Measurements from ENCODE around the gene G0S2.

DNA sequence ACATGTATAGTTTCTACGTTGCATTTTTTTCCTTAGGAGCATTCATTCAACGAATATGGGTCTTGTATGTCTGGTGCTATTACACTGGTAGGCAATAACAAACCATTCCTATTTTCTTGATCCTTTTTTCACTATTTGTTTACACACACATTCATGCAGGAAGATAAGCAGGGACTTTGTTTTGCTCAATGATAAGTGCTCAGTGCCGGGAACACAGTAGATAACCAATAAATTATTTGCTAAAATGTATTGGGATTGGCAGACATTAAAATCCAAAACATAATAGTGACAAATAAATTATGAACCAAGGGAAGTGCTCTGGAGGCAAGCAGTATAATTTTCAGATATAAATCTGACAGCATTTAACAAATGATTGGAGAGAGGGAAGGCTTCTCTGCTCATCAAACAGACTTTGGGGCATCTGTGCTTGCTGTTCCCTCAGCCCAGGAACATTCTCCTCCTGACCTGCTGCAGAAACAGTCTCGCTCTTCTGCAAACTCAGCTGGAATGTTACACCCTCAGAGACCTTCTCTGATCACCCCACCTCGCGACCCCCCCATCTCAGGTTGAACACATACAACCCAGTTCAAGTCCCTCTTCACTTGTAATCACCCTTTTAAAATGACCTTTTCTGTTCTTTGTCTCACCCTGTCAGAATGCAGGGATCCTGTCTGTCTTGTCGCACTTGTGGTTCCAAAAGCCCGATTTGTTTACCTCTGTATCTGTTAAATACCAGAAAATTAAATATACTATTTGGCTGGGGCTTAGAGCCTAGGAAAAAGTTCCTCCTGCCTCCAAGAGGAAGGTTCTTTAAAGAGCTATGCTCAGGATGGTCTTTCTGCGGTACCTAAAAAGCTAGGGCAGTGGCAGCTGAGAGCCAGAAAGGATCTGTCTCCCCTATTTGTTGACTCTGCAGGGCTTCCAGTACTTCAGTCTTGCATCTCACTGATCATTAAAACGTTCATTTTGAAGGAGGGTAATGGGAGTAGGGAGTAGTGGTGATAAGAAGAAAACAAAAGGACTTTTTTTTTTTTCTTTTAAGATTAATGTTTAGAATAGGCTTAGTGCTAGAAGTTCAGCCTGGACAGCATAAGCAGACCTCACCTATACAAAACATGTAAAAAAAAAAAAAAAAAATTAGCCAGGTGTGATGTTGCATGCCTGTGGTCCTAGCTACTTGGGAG, 2.4 kb downstream of the CD46 start:
- PRO-cap: no peak

- PRO-cap: bidirectional peak, plus-strand start at chr1:207807875, minus-strand start at chr1:207807714
Observed at GRCh38 chr1:207807326-207808718, 56.0 kb downstream of the CD46 start.

DNA sequence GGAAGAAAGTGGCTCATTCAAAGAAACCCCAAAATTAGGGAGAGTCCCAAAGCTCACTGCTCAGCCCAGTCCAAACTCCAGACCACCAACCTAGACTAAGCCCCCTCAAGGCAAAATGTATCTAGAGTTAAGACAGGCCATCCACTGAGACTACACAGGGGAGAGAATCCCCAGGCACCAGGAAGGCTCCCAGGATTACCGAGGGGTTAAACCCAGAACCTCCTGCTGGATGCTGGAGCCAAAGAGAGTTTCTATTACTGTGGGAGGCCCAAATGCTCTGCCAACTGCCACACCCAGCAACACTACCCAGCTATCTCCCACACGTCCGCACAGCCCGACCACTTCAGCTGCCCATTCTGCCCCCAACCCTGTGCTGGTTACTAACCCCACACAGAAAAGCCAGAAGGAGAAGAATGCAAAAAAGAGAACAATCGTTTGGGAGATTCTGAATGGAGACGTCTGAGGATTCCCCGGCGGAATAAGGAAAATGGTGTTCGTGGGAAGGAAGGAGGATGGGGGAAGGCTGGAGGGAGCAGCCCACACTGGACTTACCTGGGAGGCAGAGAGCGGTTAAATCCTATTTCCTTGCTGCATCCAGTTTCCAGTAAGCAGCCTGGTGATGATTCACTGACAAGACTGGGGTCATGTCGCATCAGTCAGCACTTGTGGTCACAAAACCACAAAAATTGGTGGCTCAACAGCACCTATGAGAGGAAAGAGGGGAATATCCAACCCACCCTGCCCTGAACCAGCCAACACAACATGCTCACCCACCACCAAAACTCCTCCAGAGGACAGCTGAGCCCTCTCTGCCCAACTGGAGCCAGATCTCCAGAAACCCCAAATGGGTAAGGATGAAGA, 63.8 kb downstream of the CD46 start:
- PRO-cap: no peak

GRCh38 chr1:207863071-207863610, 47.8 kb downstream of the CD34 start:
- PRO-cap: no peak

GRCh38 chr1:207869758-207870201, 41.1 kb downstream of the CD34 start:
- PRO-cap: no peak

- PRO-cap: unidirectional peak, plus-strand start at chr1:207872231
Observed at GRCh38 chr1:207872077-207872407, 38.9 kb downstream of the CD34 start.

DNA sequence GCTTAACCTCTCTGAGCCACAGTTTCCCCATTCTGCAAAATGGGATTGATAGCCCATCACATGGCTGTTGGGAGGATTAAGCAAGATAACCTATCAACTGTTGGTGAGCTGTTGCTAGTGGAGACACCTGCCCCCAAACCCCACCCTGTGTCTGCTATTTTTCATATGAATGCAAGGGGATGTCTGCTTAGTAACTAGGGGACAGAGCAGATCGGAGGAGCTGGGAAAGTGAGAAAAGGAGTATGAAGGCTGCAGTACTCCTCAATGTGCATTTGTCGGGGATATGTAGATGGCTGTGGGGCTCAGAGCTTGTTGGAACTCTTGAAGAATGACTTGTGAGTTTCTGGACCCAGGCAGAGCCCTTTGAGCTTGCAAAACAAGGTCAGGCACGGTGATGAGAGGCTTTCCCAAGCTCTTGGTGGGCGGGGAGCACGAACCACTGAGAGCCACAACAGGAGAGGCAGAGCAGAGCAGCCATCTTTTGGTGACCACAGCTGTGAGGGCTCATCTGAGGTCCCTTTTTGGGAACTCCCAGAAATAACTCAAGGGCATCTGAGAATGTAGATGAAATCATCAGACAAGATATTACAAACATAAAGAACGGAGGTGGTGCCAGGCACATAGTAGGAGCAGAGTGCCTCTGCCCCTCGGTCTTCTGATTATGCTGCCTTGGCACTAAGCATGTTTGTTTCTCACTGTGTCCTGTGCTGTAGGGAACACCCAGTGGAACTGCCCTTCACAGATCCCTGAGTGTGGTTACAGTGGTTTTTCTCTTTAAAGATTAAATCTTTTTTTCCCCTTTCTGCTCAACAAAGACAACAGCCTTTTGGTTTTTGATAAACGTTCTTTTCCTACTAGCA, 37.9 kb downstream of the CD34 start:
- PRO-cap: unidirectional peak, plus-strand start at position 190 of the sequence; unidirectional peak, plus-strand start at position 442 of the sequence; unidirectional peak, minus-strand start at position 663 of the sequence

GRCh38 chr1:207925073-207925755, 14.3 kb upstream of the CD34 start:
- PRO-cap: unidirectional peak, minus-strand start at chr1:207925263

GRCh38 chr1:207956953-207957533, 46.1 kb upstream of the CD34 start:
- PRO-cap: unidirectional peak, minus-strand start at chr1:207957146

- PRO-cap: no peak
Observed at GRCh38 chr1:208051890-208052595, 141.1 kb upstream of the CD34 start.

DNA sequence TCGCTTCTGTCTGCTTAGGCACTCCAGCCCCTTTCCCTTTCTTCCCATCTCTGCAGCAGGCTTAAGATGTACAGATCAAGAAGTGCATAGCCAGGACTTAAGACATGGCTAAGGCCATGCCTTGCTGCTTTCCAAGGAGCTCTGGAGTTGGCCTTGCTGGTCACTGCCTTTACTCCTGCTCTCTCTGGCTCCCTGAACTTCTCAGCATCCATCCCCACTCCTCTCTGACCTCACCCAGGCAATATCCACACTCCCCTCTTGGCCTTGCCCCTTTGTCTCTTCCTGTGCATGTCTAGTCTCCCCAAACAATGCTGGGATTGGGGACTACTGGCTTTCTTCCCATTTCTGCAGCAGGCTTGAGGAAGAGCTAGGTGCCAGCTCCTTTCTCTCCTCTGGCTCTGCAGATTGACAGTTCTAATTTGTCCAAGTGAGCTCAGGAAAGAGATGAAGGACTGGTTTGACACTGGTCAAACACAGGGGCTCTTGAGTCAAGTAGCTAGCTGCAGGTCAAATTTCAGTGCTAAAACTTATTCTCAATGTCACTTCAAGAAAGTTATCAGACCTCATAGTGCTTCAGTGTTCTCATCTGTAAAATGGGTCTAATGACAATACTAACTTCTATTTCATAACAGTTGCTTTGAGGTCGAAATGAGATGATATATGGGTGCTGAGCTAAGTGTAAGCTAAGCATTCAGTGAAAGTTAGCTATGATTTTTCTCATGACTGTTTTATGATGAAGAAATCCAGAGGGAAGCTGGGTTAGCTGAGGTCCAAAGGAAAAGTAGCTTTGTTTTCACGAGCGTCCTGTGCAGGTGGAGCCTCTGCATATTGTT, 159.4 kb upstream of the CD34 start:
- PRO-cap: no peak

DNA sequence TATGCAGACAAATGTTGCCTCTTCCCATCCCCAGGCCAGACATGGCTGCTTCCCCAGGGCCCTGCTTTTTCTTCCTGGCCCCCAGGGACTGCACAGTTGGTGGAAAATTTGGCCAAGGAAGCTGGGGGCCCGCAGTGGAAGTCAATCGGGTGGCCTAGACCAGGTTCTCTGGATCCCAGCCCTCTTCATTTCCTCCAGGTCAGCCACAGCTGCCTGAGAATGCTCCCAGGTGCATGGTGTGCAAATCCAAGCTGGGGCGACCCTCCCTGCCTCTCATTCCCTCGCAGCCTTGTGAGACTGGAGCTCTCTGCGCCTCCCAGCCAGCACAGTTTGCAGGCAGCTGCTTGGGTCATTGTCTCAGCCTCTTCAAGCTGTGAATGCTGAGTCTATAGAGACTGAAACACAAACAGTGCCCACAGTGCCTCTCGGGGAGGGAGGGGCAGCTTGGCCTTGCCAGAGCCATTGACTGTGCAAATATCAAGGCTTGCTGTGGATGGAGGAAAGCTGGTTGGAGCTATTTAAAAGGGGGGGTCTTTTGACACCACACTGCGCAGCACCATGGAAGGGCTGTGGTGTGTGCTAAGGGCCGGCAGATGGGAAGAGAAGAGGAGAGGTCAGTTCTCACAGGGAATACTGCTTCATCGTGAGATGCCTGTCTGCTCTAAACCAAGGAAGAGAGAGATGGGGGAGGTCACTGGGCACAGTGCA, 10.7 kb downstream of the PLXNA2 start:
- PRO-cap: no peak

GRCh38 chr1:208238853-208239440, 5.2 kb downstream of the PLXNA2 start:
- PRO-cap: no peak

DNA sequence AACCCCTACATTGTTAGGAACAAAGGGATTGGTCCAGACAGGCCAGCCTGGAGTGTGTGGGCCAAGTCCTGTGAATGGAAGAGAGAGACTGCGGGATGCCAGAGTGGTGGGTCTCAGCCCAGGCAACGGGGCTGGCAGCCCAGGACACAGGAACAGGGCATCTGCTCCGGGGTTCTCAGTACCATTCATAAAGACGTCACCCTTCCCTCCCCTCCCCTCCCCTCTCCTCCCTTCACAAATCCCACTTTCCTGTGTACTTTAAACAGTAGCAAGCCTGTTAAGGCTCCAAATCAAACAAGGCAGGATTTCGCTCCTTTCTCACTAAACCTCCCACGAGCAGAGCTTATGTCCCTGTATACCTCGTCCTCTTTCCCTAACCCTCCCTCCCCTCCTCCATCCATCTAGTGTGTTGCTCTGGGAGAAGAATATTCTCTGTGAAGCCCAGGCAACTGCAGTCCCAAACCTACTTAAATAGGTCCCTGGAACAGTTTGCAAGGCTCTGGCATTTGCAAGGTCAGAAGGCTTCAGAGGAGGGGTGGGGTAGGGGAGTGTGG, 4.2 kb upstream of the PLXNA2 start:
- PRO-cap: no peak

DNA sequence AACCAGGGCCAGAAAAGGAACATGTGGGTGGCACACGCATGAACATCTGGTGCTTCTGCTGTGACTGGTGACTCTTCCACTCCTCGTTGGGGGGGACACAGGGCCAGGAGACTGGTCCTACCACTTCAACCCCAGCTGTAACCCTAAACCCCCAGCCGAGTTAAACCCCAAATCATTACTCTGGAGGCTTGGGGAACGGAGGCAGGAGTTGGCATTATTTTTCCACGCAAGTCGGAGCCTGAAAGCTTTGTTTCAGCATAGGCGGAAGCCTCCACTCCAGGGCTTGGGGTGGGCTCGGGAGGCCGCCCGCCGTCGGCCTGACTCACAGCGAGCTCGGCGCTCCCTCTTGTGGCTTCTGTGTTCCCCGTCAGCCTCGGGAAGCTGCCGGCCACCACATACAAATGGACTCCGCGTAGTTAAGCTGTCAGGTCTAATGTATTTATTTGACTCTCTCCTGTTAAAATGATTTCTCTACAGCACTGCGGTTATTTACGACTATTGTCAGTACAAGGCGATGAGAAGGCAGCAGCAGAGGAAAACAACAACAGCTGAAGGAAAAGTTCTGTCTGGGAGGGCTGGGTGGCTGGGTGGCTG, 375.9 kb upstream of the CAMK1G start:
- PRO-cap: no peak

DNA sequence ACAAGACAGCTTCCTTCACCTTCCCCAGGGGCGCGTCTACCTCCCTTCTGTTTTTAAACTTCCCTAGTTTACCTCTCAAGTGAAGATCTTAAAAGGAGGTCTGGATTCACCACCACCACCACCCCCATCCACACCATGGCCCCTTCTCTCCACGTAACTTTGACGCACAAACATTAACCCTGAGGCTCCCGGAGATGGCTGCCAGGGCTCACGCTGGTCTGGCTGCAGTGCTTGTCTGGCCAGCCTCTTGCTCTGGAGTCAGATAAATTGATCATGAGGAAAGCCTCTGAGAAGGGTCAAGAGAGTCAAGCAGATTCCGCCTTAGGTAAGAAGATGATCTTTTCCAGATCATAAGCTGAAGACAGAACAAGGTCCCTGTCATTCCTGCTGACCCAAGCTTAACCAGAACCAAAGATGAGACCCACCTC, 932 bp downstream of the CAMK1G start:
- PRO-cap: no peak

DNA sequence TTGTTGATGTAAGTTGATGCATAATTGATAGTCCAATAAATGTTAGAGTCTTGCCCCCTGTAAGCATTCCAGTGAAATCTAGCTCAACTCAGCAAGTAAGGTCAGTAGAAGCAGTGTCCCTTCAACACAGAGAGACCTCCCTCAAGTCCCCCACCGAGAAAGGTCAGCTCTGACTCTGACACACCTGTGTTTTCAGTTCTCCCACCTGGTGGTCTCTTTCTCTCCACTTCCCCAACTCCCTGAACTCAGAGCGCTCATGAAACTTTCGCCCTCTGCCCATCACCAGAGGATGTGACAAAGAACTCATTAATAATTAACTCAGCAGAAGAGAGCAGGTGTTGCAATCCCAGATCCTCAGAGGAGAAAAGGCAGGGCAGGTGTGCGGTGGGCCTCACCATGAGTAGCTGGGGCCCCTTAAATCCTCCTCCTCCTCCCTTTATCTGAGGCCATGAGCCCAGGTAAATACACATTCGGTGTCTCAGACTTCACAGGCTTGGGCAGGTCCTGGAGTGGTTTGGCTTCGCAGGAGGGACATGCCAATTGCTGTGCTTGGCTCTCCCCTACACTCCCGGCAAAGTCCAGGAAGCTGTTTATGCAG, 1.6 kb upstream of the LAMB3 start:
- PRO-cap: no peak

DNA sequence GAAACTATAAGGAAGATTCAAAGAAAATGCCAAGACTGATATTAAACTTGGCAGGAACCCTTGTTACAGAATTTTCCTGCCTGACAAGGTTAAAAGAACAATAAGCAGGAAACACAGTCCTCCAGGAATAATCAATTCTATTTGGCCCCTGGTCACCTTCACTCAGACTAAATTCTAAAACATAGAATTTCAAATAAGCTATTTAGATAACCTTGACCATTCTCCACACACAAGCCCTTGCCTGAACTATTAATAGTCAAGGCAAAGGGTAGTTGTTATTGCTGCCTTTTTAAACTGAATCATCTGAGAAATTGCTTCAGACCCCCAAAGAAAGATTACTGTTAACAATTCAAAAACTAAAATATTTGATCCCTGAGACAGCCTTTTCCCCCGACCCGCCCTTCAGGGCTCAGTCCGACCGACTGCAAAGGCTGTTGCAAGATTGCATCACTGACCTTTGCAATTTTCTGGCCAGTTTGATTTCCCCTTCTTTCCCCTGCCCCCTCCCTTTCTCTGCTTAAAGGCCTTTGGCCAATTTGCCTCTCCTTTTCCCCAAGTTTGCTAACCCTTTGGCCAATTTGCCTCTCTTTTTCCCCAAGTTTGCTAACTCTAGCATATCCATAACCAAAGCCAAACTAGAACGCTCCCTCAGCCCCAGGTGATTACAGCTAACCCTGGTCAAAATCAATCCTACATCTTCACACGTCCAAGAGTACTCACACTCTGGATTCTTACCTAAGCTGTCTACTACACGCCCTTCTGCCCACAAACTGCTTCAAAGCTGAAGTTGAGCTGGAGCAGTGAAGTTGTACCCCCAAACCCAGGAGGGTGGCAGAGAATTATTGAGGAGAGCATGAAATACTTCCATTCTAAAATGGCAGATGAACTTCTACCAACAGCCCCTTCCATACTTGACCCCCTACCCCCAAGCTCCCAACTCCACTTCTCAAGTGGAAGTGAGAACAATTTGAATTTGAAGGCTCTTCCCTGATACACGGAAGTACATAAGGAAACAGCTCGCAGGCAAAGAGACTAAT, 1.3 kb upstream of the G0S2 start:
- PRO-cap: no peak

- PRO-cap: bidirectional peak, plus-strand start at chr1:209675413, minus-strand start at chr1:209675227
Observed at GRCh38 chr1:209674898-209675962, at the start of gene G0S2. G0S2 (plus strand) TSS chr1:209675412.

GRCh38 chr1:209732784-209733212, 23.1 kb upstream of the TRAF3IP3 start:
- PRO-cap: no peak

Data from bronchial lymph node (tissue), 1 donor.